Hematopoietic multipotent progenitor cell (in vitro differentiated cells): ENCODE measurements around the gene NRN1.

- CAGE, long polyA plus RNA = no peak
These were observed 361.5 kb downstream of the NRN1 start for GRCh38 chr6:5645294-5645630.

DNA sequence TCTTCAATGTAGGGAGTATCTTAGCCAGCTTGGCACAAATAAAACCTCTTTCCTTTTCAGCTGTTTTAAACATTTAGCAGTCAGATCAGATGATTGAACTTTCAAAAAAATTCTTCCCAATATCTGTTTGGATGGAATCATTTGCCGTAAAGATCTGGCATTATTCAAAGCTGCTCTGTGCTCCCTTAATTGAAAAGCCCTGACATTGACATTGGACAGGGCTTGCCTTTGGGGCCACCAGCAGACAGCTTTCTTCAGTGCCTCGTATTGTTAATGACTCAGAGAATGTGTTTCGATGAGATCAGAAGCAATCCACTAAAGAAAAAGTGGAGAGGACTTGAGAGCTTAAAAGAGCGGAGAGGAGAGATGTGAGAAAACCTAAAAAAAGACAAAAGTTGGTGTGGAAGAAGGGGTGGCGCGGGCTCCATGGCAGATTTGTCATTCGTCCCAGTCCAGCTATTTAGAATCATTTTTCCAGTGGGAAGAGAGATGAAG lies 343.4 kb downstream of the NRN1 start:
- CAGE, long polyA plus RNA = no peak

- CAGE, long polyA plus RNA = no peak
These were observed 70.6 kb downstream of the NRN1 start for GRCh38 chr6:5936077-5936505.

DNA sequence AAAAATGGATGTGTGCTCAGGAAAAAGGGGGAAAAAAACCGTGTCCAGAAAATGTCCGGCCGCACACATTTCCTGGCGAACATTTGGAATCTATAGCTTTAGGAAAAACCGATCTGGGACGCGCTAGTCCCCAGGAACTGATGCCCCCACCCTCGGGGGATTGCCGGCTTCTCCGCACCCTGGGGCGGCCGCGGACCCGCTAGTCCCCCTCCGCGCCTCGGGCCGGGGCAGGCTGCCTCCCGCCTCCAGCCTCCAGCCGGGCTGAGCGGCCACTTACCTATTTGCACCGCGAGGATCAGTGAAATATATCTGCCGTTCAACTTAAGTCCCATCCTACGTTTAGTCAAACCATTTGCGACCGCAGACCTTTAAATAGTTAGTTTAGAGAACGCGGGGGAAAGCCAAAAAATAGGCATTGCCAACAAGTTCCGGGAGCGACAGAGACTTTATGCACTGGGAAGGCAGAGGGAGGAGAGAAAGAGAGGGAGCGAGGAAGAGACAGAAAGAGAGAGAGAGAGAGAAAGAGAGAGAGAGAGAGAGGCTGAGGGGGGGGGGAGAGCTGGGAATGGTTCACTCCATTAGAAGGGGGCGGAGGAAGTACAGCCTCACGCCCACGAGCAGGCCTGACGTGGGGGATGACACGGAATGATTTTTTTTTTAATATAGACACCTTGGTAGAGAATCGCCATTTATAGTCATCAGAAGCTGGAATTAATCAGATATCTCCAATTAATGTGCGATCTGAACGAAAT lies at the start of gene NRN1:
NRN1 (minus strand) TSS at position 508 of the 752 bp plus-strand sequence.
- CAGE, long polyA plus RNA = no peak

DNA sequence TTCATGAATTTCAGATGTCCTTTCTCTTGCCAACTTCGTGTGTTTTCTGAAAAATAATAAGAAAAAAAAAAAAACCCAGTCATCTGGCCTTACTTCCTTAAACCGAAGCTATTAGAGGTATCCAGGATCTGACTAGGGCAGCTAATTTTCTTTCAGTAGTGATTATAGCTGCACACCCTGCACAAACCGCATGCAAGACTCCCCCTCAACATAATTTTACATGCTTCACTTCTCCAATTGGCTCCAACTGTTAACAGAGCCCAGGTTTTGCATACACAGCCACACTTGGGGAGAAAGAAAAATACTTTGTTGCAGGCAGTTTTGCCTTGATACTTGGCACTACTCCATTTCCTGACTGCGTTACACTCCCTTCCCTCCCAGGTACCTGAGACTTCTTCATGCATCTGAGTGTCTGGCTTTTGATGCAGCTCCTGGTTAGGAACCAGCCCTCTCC lies 11.8 kb upstream of the F13A1 start:
- CAGE, long polyA plus RNA = no peak

DNA sequence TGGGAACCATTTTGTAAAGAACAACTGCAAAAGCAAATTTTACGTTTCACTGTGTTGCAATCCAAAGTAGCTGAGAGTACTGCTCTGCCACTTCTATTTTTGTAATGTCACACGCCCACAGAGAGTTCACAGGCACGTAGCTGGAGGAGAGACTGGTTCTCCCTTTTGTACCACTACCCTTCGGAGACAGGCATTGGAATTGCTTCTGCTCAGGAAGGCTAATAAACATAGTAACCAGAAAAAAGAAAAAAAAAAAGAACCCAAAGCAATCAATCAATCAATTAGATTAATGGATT lies 75.4 kb upstream of the F13A1 start:
- CAGE, long polyA plus RNA = no peak

DNA sequence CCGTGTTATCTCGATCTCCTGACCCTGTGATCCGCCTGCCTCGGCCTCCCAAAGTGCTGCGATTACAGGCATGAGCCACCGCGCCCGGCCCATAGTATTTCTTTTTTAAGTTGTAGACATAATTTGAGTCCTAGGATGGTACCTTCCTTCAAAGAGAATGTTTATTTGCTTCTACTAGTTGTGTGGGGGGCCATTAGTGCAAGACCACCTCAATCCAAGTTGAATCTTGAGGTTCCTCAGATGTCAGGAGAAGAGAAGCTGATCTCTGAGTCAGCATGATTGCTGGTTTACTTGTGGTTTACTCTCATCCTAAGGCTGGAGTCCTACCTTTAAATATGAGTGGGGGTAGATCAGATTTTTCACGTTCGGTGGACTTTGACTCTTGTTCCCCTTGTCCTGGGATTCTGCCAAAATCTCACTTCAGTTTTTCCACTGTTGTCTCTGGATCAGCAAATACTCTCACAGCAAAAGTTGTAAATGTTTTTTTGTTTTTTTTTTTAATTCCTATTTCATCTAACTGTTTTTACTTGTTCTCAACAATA lies 84.5 kb upstream of the F13A1 start:
- CAGE, long polyA plus RNA = no peak

GRCh38 chr6:6501065-6501397 lies 87.5 kb upstream of the LY86 start:
- CAGE, long polyA plus RNA = no peak

GRCh38 chr6:6614017-6615093 lies 25.8 kb downstream of the LY86 start:
- CAGE, long polyA plus RNA = no peak

DNA sequence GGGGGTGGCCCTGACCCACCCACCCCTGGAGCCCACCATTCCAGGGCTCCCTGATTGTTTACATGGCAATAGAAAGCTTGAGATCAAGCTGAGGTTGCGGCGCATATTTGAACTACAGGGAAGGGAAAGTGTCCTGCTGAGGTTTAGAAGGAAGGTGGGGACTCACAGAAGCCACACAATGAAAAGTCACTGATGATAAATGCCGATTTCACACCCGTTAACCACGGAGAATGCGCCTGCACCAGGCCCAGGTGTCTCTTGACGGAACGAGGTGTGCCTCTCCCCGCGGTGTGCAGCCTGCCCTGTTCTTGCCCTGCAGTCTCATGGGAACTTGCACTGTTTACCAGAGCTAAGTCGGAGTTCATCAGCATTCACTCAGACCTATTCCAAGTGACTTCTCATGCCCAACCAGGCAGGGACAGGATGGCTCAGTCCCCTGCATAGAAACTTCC lies 90.3 kb downstream of the LY86 start:
- CAGE, long polyA plus RNA = no peak

DNA sequence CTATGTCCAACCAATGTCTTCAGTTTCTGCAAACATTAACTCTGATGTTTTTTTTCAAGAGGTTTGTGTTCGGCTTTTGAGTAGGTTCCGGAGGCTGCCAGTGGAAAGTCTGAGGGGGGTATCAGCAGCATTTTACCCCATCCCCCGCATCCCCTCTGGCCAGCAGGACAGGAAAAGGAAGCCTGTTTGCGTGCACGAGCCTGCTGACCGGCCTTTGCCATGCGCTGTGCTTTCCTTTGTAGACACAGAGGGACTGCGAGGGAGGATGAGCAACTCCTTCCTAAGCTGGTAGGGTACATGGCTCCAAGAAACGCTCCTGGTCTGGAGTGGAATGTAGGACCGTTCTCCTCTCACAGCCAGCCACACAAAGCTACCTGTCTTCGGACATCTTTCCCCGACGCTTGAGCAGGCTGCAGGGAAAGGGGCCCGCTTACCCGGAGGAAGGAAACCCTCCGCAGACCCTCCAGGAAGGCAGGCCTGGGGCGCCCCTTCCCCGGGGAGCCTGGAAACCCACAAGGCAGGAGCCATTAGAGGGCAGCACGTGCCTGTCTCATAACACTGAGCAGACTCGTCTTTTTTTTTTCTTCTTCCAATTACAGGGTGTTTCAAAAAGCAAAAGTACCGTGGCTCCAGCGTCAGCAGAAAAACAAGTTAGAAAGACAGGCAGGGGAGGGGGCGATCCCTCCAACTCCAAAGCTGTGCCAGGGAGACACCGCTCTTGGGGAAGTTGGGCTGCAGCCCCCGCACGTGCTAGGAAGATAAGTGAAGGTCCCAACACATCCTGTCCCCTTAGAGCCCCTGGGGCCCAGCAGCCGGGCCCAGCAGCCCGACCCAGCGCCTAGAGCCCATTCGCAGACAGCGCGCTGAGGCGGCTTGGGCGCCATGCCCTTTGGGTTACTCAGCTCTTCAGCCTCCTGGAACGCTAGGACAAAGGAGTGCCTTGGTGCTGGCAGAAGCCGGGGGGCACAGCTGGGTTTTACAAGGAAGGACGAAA lies 136.0 kb downstream of the LY86 start:
- CAGE, long polyA plus RNA = start-site peak on the plus strand centred at position 788 of the sequence, 178 bp wide, 12 reads

DNA sequence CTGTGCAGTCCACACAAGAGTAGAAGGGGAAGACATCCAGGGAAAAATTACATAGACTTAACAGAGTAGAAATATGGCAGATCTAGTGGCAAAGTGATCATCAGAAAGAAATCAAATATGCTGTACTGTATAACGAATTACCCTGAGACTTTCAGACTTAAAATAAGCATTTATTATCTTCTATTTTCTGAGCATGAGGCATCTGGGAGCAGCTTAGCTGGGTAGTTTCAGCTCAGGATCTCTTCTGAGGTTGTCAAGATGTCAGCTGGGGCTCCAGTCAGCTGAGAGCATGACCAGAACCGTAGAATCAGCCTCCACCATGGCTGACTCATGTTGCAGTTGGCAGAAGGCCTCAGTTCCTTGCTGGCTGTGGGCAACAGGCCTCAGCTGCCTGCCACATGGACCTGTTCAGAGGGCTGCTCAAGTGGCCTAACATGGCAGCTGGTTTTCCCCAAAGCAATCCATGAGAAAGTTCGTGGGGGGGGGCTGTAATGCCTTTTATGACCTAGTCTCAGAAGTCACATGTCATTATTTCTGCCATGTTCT lies 142.2 kb downstream of the LY86 start:
- CAGE, long polyA plus RNA = no peak

DNA sequence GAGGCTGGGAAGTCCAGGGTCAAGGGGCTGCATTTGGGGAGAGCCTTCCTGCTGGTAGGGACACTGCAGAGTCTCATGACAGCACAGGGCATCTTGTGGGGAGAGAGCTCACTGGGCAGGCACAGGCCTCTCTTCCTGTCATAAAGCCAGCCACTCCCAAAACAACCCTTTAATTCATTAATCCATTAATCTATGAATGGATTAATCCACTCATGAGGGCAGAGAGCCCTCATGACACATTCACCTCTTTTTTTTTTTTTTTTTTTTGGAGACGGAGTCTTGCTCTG lies 210.5 kb downstream of the LY86 start:
- CAGE, long polyA plus RNA = no peak

DNA sequence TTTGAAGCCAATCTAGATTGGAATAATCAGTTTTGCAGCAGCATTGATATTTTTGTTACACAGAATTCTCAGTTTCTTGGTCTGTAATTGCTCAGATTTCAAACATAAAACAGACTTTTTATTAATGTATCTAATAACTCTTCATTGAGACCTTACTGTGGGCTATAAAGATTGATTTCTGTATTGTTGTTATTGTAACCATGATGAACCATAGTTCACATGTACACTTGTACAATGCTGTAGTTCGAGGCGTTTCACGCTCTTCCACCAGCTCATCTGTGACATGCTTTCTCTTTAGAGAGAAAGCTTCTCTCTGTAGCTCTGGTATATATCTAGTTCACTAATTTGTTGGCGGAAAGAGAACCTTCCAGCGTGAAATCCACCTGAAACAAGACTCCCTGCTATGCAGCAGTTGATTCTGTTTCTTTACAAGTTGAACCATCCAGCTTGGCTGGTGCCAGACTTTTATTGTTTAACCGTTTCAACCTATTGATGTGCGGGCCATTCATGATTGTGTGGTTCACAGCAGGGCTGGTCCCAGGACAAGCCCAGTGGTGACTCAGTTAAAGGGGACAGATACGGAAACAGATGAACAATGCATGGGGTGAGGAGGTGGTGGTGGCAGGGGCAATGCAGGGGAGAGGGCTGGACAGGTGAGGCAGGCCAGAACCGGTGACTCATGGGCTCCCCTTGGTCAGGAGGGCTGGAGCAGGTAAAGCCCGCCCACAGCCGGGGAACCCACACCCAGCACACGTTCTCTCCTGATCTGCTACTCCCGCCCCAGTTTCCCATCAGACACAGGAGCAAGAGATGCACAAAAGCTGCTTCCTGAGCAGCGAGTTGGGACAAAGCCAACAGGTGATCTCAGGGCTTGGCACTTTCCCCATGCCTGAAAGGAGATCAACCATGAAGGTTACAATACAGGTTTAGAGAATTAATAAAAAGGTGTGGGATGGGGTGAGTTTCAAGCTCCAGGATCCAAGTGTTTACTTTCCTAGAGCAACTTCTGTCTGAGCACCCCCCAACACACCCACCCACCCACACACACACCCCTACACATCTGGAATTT lies 232.1 kb downstream of the LY86 start:
- CAGE, long polyA plus RNA = no peak

- CAGE, long polyA plus RNA = no peak
These were observed 246.5 kb upstream of the RREB1 start for GRCh38 chr6:6861254-6861689.

GRCh38 chr6:6927295-6928379 lies 180.1 kb upstream of the RREB1 start:
- CAGE, long polyA plus RNA = no peak

GRCh38 chr6:7073663-7074298 lies 34.0 kb upstream of the RREB1 start:
- CAGE, long polyA plus RNA = no peak

GRCh38 chr6:7108311-7108914 lies 652 bp downstream of the RREB1 start:
- CAGE, long polyA plus RNA = no peak

DNA sequence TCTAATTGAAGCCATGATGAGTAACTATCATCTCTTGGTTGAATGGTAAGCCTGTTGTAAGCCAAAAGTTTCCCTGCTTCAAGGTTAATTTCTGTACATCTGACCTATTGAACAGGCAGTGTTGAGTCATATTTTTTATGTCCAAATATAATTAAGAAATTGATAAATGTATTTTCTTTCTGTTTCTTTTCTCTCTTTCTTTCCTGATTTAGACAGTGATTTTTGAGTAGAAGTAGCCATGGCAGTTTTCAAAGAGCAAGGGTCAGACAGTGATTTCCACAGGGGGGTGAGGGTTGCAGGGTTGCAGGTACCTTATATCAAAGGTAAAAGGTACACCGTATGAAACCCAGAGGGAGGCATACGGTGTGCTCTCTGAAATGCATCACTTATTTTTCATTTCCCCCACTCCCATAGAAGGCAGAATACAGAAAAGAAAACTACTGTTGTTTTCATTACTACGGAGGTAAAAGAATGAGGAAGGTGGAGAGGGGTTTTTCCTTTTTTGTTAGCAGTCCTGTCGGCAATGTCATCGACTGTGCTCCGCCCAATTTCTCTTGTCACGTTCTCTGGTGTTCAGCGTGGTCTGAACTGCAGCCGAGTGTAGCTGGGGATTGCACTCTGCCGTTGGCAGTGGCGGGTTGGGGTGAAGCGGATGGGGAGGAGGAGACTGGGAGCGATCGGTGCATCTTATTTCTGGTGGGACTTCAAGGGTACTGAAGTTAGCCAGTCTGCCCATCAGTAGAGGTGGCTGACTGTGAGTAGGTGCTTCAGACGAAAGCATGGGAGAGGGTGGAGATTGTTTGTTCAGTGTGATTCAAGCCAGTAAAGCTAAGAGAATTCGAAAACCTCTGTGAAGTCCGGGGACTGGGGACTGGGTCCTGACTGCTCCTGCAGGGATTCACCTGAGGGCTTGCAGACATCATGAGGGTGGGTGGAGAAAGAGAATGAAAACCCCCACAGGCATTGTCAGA lies 4.8 kb downstream of the RREB1 start:
- CAGE, long polyA plus RNA = no peak

DNA sequence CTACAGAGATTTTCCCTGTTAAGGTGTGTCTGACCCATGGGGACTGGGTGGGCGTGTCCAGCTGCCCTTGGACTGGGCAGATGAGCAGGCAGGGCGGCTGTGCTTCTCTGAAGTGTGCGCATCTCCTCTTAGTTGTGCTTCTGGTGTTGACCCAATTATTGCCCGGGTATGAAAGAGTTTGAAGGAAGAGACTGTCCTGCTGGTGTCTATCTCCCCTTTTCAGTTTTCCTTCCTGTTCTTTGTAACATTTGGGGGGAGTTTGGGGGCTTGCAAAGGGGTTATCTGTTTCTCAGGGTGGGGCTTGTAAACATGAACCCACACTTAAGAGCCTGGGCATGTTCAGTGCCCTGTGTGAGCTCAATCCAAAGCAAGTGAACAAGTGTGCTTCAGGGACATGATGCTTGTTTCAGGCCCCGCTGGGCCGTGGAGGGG lies 57.9 kb downstream of the RREB1 start:
- CAGE, long polyA plus RNA = no peak